ENCODE data around the gene CFHR3.

GRCh38 chr1:196682994-196683937 is 31.4 kb downstream of the CFH start:
- PRO-cap, 3 experiments: no peak in any of the 3 experiments
- RAMPAGE, long total RNA: no peak
- RRBS, 2 experiments: no CpG with 5 or more reads among the region's 1 CpG

GRCh38 chr1:196774213-196774995 is at the start of gene CFHR3:
Gene CFHR3 (plus strand): TSS chr1:196774840.
- PRO-cap, 3 experiments: no peak in any of the 3 experiments
- RAMPAGE, long total RNA: no peak
- RRBS, 2 experiments: no CpG with 5 or more reads among the region's 2 CpGs

DNA sequence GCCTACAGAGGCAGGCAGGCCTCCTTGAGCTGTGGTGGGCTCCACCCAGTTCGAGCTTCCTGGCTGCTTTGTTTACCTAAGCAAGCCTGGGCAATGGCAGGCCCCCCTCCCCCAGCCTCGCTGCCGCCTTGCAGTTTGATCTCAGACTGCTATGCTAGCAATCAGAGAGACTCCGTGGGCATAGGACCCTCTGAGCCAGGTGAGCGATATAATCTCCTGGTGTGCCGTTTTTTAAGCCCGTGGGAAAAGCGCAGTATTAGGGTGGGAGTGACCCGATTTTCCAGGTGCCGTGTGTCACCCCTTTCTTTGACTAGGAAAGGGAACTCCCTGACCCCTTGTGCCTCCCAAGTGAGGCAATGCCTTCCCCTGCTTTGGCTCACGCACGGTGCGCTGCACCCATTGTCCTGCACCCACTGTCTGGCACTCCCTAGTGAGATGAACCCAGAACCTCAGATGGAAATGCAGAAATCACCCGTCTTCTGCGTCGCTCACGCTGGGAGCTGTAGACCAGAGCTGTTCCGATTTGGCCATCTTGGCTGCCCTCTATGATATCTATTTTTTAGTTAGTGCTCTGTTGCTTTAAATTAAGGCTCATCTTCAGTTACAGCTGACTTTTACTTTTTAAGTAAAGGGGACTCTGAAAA is 11.9 kb downstream of the CFHR3 start:
- PRO-cap, 3 experiments: no peak in any of the 3 experiments
- RAMPAGE, long total RNA: no peak
- RRBS, 2 experiments: no CpG with 5 or more reads among the region's 18 CpGs

DNA sequence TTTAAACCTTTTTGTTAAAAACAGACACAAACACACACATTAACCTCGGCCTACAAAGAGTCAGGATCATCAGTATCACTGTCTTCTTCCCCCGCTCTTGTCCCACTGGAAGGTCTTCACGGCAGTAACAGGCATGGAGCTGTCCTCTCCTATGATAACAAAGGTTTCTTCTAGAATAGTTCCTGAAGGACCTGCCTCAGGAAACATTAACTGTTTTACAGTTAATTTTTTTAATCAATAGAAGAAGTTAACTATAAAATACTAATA is 2.9 kb downstream of the CFHR1 start:
- PRO-cap, 3 experiments: no peak in any of the 3 experiments
- RAMPAGE, long total RNA: no peak
- RRBS, 2 experiments: no CpG with 5 or more reads among the region's 3 CpGs

GRCh38 chr1:196827895-196828296 is 8.4 kb downstream of the CFHR1 start:
- PRO-cap, 3 experiments: no peak in any of the 3 experiments
- RAMPAGE, long total RNA: no peak
- RRBS, 2 experiments: no CpG with 5 or more reads among the region's 4 CpGs

- PRO-cap, 3 experiments: no peak in any of the 3 experiments
- RAMPAGE, long total RNA: no peak
- RRBS, 2 experiments: no CpG with 5 or more reads among the region's 4 CpGs
Measured at GRCh38 chr1:196976177-196976630, 1.2 kb upstream of the CFHR5 start.

DNA sequence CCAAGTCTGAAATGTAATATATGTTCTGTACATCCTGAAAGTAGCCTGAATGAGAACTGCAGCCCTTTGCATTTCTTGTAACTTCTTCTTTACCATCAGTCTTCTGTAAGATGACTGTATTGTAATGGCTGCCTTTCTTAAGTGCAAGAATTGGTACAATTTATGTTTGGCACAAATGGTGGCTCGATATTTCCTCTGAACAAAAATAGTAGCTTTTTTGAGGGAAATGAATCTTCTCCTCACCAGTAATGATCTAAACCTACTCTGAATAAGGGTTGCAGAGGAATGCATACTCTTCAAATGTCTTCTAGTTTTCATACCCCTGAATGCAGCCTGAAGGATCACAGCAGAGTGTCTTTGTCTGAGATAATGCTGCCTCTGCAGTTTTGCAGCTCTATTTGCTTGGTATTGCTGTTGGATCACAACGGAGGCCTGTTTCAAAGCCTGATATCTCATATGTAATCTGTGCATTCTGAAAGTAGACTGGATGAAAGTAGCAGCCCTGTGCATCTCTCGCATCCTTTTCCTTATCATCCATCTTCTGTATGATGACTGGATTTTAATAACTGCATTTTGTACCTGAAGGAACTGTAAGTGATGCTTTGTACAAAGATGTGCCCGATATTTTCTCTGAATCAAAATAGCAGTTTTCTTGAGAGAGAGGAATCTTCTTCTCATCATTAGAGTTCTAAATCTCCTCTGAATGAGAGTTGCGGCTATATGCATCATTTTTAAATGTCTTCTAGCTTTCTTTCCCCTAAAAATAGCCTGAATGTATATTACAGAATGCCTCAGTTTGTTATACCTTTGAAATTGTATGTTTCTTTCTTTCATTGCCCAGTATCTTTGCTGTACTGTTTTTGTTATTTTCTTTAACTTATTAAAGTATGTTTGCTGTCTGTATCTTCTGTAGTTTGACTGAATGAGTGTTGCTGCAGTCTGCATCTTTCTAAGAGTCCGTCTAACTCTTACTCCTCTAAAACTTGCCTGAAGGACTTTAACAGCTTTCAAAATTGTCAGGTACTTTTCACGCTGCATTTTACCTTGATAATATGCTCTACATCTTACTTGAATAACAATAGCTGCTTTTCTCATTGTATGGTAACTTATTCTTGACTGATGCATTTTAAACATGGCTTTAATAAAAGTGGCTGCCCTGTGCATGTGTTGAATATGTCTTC is 35.1 kb upstream of the F13B start:
- PRO-cap, 3 experiments: no peak in any of the 3 experiments
- RAMPAGE, long total RNA: no peak
- RRBS, 2 experiments: no CpG with 5 or more reads among the region's 7 CpGs

GRCh38 chr1:197552761-197553329 is 222.4 kb downstream of the DENND1B start:
- PRO-cap, 3 experiments: no peak in any of the 3 experiments
- RAMPAGE, long total RNA: no peak
- RRBS, 2 experiments: no CpG with 5 or more reads among the region's 3 CpGs

- PRO-cap, 3 experiments: peak in 3 of 3 experiments; most common plus-strand start chr1:197774814 (in 1); most common minus-strand start chr1:197775030 (in 1)
- RAMPAGE, long total RNA: no peak
- RRBS, 2 experiments: 2% methylated on average over 30 of the region's 47 CpGs
Measured at GRCh38 chr1:197774481-197775099, 690 bp downstream of the DENND1B start.

GRCh38 chr1:197782801-197783283 is 7.6 kb upstream of the DENND1B start:
- PRO-cap, 3 experiments: no peak in any of the 3 experiments
- RAMPAGE, long total RNA: no peak
- RRBS, 2 experiments: no CpG with 5 or more reads among the region's 3 CpGs

DNA sequence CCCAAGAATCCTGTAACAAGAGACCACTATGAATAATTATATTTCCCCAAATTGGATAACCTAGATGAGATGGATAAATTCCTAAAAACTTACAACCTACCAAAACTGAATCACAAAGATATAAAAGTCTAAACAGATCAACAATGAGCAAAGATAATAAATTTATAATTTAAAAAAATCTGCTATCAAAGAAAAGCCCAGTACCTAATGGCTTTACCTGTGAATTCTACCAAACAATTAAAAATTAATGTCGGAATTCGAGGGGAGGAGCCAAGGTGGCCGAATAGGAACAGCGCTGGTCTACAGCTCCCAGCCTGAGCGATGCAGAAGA is 26.8 kb upstream of the DENND1B start:
- PRO-cap, 3 experiments: no peak in any of the 3 experiments
- RAMPAGE, long total RNA: no peak
- RRBS, 2 experiments: no CpG with 5 or more reads among the region's 5 CpGs

DNA sequence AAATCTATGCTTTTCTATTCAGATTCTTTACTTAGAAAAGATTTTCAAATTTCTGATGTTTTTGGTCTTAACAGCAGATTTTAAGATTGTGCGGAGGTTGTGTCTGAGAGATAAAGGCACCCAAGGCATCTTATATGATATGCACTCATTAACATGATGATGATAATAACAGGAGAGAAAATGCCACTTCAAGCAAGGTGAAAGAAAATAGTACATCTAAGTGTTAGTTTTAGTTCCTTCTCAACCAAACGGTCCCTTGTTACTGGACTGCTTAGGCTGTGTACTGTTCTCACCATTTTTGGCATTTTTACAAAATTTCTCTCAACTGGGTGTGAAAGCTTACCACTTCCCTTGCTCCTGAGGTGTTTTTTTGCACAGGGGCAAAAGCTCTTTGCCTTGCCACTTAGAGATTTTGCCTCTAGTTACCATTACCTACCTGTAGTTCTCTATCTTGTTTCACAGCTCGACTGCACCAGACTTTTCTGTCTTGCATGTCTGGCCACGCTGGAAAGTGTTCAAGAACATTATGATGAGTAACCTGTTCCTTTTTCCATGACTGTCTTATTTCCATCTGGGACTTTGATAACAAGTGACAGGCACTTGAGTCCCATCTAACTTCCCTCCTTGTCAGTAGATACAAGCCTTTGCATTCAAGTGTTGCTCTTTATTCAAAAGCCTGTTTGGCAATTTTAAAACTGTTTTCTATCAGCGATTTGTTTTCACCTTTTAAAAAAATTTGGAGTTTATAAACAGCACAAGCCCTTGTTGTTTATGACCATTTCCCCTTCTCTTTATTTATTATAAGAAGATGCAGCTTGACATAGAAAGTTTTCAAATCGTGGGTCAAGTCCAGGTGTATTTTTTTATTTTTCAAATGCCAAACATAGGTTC is 10.7 kb downstream of the NEK7 start:
- PRO-cap, 3 experiments: no peak in any of the 3 experiments
- RAMPAGE, long total RNA: no peak
- RRBS, 2 experiments: no CpG with 5 or more reads among the region's 6 CpGs

DNA sequence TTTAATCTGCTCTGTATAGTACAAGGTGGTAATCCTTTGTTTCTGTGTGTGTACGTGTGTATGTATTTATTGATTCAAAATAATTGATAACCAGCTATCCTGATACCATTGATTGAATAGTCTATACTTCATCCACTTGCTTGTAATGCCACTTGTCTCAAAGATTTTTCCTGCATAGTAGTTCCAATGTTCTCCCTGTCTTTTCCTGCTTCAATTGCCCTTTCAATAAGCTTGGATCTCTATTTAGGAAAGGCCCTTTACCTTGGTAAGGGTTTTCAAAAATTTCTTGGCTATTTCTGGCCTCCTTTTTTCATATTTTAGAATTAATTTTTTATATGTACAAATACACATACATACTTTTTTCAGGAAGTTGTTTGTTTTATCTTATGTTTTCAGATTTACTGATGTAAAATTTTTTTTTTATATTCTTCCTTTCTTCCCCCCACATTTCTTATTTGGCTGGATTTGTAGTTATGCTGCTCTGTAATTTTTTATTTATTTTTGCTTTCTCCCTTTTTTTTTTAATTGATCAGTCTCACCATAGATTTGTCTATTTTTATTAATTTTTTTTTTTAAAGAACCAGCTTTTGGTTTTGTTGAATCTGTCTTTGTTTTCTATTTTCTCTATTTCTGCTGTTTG is 35.1 kb downstream of the NEK7 start:
- PRO-cap, 3 experiments: no peak in any of the 3 experiments
- RAMPAGE, long total RNA: no peak
- RRBS, 2 experiments: no CpG with 5 or more reads among the region's 1 CpG

GRCh38 chr1:198192409-198193236 is 35.8 kb downstream of the NEK7 start:
- PRO-cap, 3 experiments: no peak in any of the 3 experiments
- RAMPAGE, long total RNA: no peak
- RRBS, 2 experiments: no CpG with 5 or more reads among the region's 1 CpG

DNA sequence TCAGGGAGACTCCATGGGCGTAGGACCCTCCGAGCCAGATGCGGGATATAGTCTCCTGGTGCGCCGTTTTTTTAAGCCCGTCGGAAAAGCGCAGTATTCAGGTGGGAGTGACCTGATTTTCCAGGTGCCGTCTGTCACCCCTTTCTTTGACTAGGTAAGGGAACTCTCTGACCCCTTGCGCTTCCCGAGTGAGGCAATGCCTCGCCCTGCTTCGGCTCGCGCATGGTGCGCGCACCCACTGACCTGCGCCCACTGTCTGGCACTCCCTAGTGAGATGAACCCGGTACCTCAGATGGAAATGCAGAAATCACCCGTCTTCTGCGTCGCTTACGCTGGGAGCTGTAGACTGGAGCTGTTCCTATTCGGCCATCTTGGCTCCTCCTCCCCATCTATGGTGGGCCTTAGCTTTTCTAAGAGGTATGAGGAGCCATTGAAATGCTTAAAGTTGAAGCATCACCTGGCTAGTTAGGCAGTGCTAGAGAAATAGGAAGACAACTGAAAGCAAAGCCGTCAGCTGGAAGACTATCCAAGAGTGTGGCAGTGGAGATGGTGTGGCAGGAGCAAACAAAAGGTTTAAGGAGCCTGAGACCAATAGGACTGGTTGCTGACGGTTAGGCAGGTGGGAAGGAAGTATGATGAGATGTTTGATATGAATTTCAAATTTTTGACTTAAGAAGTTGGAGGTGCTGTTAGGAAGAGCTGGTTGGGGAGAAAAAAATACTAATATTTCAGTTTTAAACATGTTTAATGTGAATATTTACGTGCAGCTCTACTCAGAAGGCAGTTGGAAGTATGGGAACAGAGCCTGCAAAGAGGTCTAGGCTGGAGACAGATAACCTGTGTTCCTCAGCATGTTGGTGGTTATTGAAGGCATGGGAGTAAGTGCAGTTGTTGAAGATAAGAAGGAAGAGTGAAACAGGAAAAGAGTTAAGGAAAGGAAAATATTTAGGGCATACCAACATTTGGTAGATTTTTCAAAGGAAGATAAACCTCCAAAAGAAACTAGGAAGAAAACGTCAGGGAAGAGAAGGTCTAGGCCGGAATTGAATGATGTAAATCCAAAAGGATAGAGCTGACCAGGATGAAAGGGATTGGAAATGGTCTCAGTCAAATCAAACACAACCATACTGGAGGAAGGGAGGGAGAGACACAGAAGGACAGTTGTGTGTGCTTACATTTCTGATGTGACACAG is 158.7 kb downstream of the NEK7 start:
- PRO-cap, 3 experiments: no peak in any of the 3 experiments
- RAMPAGE, long total RNA: no peak
- RRBS, 2 experiments: no CpG with 5 or more reads among the region's 29 CpGs

DNA sequence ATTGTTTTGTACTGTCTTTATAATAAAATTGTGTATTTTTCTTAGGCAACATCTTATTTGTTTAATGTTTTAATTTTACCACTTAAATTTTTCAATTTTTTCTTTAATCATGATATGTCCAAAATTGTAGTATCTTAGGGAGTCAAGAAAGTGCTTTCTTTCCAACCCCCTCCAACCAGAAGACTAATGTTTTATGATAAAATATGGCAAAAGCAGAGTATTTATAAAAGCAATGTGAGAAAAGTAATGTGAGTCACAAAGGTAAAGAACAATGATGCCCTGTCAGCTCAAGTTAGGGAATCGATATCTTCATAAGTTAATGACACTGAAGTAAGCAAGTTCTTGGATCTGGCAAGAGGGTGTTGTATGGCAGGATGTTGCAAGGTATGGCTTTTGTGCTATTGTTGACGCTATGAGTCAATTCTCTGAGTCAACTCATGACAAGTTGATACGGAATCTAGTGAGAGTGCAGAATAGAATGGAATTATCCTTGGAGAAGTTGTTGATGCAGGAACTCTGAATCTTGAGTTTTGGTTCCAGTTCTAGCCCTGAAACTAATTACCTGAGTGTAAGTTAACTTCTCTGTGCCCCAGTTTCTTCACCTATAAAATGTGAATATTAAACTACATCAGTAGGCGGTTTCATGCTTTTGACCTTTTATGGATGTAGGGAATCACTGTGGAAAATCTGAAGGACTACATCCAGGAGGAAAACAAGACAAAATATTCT is 97.1 kb downstream of the ATP6V1G3 start:
- PRO-cap, 3 experiments: no peak in any of the 3 experiments
- RAMPAGE, long total RNA: no peak
- RRBS, 2 experiments: no CpG with 5 or more reads among the region's 4 CpGs

DNA sequence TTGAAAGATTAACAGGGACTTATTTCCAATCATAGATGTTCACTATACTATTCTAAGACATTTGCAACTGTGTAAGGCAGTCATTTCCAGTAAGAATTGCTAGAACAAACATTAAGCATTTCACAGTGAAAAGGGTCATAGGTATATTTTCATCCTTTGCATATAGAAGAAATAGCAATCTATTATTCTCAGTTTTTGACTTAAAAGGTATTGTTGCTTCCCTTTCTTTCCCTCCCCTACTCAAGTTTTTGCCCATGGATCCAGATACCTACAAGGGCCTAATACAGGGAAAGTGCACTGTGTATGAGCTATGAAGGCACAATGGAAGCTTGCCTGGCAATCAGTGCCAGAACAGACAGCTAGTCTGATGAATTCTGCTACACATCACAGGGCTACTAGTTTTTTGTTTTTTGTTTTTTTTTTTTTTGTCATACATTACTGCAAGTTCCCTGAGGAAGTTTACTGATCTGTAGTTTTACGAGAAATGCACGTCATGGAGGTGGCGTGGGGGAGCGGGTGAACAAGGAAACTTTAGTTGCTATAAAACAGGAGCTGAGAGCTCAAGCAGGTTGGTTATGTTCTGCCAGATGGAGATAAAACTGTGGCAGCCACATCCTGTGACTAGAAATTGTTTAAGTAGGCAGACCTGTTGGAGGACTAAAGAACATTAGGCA is 17.5 kb downstream of the PTPRC start:
- PRO-cap, 3 experiments: no peak in any of the 3 experiments
- RAMPAGE, long total RNA: no peak
- RRBS, 2 experiments: no CpG with 5 or more reads among the region's 4 CpGs

DNA sequence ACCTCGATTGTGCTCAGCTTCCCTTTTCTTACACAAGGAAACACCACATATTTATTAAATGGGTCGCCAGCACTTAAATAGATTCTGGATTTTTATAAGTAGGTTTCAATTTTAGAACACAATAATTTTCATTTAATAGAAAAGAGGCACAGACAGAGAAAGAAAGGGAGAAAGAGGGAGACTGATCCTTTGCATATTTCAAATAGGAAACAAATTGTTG is 113.1 kb downstream of the PTPRC start:
- PRO-cap, 3 experiments: no peak in any of the 3 experiments
- RAMPAGE, long total RNA: no peak
- RRBS, 2 experiments: no CpG with 5 or more reads among the region's 2 CpGs

DNA sequence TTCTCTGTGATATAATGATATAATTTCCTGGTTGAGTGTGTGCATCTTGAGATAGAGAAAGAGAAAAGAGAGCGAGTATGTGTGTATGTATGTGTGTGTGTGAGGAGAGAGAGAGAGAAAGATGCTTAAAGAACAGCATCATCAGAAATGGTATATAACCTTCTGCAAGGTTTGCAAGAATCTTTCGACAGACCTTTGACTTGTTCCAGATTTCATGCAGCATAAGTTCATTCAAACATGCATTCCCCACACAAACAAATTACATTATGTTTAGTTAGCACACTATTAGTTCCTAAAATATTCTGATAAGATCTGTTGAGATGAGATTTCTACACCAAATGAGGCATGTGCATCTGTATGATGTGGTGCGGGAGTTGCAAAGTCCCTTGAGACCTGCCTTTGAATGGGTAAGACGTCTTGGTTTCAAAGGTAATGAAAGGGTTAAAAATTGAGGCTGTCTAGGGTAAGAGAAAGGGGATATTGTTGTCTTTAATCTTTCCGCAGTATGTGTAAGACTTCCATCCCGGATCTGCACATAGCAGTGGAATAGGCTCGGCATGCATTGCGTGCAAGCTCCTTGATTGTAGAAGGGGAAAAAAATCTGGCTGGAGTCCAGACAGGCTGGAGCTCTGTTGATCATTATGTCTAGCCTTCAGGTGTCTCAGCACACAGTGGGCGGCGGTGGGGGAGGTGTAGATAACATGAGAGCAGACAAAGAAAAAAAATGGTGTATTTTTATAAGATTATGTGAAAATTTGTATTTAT is 296.5 kb downstream of the PTPRC start:
- PRO-cap, 3 experiments: peak in 2 of 3 experiments; most common plus-strand start position 671 of the sequence (in 2)
- RAMPAGE, long total RNA: no peak
- RRBS, 2 experiments: no CpG with 5 or more reads among the region's 10 CpGs

- PRO-cap, 3 experiments: no peak in any of the 3 experiments
- RAMPAGE, long total RNA: no peak
- RRBS, 2 experiments: no CpG with 5 or more reads among the region's 6 CpGs
Measured at GRCh38 chr1:198935956-198937187, 297.5 kb downstream of the PTPRC start.

Data from skeletal muscle tissue (tissue), 7 donors.